Lower leg skin (tissue), 2 donors: ENCODE measurements around the gene STX7.

DNA sequence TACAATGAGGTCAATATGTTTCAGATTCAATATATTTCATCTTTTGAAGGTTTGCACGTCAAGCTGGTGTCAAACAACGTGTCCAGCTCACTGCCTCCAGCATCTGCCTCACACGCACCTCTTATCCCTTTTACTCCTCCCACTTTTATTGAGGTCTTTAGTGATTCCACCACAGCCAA is 783 bp upstream of the EPB41L2 start:
- PRO-cap = no peak
- RAMPAGE, long total RNA, 2 experiments = no peak in any of the 2 experiments

GRCh38 chr6:131524482-131525127 is 48.4 kb upstream of the ARG1 start:
- PRO-cap = no peak
- RAMPAGE, long total RNA, 2 experiments = no peak in any of the 2 experiments

GRCh38 chr6:131555940-131556413 is 17.0 kb upstream of the ARG1 start:
- PRO-cap = no peak
- RAMPAGE, long total RNA, 2 experiments = no peak in any of the 2 experiments

DNA sequence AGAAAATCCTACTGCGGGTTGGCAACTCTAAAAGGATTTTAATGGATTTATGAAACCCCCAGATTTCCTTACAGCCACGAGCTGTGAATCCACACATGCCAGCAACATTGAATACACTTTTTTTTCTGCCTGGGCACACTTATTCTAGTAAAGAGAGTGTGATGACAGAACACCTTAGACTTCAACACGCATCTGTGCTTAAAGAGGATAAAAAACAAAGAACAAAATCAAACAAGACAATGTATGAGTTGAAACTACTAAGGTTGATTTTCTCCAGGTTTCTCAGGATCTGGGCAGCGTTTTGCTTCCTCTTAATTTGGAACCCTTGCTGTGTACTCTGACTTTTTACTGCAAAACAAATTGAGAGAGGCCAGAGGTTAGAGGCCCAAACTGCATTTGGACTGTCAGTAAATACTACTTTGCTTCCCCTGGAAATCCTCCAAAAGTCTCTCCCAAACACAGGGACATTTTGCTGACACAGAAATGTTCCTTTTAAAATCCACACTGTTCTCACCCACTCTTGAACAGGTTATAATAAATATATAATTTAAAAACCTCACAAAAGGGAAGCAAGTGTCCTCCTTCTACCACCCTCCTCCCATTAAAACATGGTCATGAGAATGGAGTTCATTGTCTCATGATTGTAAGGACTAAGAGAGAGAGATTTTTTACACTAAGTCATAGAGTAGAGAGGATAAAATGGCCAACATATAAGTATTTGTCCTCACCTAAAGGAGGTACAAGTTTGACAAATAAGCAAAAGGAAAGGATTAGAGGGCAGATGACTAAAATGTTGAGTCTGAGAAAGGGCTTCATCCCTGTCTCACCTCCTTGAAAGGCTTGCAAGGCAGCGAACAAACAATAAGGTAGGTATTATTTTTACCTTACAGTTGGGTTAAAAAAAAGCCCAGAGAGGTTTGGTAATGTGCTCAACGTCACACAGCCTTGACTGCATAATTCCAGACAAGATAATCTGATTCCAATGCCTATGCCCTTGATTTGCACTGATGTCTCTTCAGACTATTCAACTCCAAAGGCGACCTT is 1.2 kb downstream of the ARG1 start:
- PRO-cap = no peak
- RAMPAGE, long total RNA, 2 experiments = no peak in any of the 2 experiments

- PRO-cap = no peak
- RAMPAGE, long total RNA, 2 experiments = no peak in any of the 2 experiments
These were observed 13.8 kb downstream of the ARG1 start for GRCh38 chr6:131586526-131587479.

DNA sequence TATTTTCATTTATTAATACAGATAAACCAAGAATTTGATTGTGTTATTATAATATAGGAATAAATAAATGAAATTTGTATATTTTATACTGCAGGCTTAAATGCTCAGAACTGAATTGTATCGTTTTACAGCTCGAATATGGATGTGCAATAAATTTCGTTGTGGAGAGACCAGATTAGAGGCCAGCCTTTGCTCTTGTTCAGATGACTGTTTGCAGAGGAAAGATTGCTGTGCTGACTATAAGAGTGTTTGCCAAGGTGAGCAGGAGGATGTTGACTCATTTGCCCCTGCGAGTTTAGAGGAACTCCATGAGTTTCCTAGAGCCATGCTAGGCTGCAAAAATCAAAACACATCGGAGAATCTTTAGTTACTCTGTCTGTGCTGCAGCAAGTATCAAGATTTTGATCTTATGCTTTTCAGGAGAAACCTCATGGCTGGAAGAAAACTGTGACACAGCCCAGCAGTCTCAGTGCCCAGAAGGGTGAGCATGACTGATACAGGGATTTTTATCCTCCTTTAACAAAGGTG is 15.4 kb downstream of the ENPP3 start:
- PRO-cap = no peak
- RAMPAGE, long total RNA, 2 experiments = no peak in any of the 2 experiments

DNA sequence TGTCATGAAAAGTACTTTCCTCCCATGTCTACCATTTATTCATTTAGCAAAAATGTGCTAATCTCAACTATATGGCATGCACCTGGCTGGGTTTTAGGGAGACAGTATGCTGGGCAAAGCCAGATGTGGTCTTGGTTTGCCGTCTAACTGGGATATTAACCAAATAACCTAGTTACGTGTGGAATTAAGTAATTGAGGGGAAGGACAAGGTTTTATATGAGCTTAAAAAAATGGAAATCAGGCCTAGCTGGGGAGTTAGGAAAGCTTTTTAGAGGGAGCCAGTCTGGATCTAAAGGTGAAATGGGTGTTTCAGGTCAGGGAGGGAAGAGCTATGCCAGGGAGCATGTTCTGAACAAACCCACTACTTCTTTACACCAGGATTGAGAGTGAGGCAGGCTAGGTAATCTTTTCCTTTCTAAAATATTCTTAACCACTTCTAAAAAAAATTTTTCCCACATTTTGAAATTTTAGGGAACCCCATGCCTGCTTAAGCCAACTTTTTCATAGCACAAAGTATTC is 41.4 kb downstream of the ENPP1 start:
- PRO-cap = no peak
- RAMPAGE, long total RNA, 2 experiments = no peak in any of the 2 experiments

DNA sequence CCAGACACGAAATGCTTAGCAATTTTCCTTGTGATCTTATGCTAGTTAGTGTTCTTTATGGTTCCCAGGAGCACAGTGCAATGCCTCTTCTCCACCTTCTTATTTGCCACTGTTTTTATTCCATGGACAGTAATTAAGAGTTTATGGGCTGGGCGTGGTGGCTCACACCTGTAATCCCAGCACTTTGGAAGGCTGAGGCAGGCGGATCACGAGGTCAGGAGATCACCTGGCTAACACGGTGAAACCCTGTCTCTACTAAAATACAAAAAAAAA is 55.6 kb downstream of the ENPP1 start:
- PRO-cap = no peak
- RAMPAGE, long total RNA, 2 experiments = no peak in any of the 2 experiments

DNA sequence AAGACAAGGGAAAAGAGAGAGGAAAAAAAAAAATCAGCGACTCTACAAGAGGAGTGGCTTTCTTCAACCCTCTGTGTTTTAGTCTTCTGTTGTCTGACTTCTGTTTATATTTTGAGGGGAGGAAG is 1.7 kb downstream of the CCN2 start:
- PRO-cap = bidirectional peak, plus-strand start outside the sequence, minus-strand start at position 80 of the sequence
- RAMPAGE, long total RNA, 2 experiments = no peak in any of the 2 experiments

- PRO-cap = no peak
- RAMPAGE, long total RNA, 2 experiments = no peak in any of the 2 experiments
These were observed 29.7 kb upstream of the CCN2 start for GRCh38 chr6:131980748-131981424.

DNA sequence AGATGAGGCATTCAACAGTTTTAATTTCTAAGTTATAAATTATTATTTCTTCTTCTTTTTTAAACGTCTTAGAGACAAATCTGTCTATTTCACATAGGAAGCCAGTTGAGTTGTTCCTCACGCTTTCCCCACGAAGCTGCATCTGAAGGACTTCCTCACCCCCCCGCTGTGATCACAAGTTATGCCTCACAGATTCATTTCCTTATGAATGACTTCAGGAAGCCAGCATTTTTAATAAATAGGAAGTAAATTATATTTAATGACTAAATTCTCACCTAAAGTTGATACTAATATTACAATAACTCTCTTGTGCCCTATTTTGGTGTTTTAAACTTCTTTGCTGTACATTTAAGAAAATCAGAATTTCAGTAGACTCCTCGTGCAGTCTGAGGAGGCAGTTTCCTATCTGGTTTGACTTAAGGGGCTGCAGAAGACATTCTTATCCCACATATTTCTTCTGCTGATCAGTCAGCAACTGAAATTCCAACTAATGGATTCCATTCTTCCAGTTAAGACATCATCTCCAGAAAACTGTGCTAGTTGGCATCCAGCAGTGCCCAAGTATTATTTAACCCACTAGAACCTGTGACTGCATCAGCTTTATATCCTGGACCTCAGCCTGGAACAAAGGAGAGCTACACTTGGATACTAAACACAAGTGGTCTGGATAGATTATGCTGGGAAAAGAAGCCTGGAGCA is 182.7 kb upstream of the CCN2 start:
- PRO-cap = unidirectional peak, minus-strand start at position 144 of the sequence
- RAMPAGE, long total RNA, 2 experiments = no peak in any of the 2 experiments

- PRO-cap = no peak
- RAMPAGE, long total RNA, 2 experiments = no peak in any of the 2 experiments
These were observed 52.5 kb downstream of the STX7 start for GRCh38 chr6:132460299-132461024.

GRCh38 chr6:132512324-132513411 is at the start of gene STX7:
Gene STX7 (minus strand): TSS chr6:132513116.
- PRO-cap = unidirectional peak, plus-strand start at chr6:132512623; bidirectional peak, plus-strand start at chr6:132512890, minus-strand start at chr6:132512776; bidirectional peak, plus-strand start at chr6:132513264, minus-strand start at chr6:132513096
- RAMPAGE, long total RNA, 2 experiments = start-site peak on the minus strand in 2 of 2 experiments, at chr6:132513069-132513107 at its widest, 262 to 268 reads per replicate

GRCh38 chr6:132596047-132596521 is 6.5 kb upstream of the TAAR5 start:
- PRO-cap = no peak
- RAMPAGE, long total RNA, 2 experiments = no peak in any of the 2 experiments

DNA sequence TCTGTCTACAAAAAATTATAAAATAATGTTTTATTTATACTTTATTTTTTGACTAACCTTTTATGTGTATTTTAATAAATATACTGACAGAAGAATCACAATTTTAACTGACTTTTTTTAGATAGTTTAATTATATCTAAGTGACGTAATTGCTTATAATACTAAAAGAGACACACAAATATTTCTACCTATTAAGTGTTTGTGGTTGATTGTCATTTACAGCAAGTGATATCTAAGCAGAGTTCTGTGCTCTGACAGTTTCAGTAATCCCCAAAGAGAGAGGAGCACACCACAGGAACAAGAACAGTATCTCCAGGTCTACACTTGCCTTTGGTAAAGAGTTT is 183.1 kb upstream of the EYA4 start:
- PRO-cap = no peak
- RAMPAGE, long total RNA, 2 experiments = no peak in any of the 2 experiments

DNA sequence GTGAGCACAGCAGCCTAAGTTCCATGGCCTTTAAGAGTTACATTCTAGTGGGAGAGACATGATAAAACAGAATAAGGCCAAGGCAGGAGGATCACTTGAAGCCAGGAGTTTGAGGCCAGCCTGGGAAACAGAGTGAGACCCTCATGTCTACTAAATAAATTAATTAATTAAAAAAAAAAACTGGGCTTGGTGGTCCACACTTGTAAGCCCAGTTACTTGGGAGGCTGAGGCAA is 75.7 kb upstream of the EYA4 start:
- PRO-cap = no peak
- RAMPAGE, long total RNA, 2 experiments = no peak in any of the 2 experiments

DNA sequence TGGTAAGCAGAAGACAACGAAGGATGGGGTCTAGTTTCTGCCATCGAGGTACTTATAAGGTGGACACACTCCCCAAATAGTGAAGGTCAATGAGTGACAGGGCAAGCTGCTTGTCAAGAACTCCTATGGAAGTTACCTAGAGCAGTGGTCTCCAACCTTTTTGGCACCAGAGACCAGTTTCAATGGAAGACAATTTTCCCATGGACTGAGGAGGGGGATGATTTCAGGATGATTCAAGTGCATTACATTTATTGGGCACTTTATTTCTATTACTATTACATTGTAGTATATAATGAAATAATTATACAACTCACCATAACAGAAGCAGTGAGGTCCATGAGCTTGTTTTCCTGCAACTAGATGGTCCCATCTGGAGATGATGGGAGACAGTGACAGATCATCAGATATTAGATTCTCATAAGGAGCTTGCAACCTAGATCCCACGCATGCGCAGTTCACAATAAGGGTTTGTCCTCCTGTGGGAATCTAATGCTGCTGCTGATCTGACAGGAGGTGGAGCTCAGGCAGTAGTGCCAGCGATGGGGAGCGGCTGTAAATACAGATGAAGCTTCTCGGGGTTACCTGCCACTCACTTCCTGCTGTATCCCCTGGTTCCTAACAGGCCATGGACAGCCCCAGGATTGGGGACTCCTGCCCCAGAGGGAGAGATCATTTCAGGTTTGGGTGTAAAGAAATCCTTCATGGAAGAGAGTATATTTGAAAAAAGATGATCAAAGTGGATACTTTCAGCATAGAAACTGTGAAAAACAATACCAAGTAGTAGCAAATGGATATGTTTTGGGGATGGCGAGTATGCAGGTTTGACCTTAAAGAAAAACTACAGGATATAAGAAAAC is 139.5 kb upstream of the TCF21 start:
- PRO-cap = no peak
- RAMPAGE, long total RNA, 2 experiments = no peak in any of the 2 experiments

DNA sequence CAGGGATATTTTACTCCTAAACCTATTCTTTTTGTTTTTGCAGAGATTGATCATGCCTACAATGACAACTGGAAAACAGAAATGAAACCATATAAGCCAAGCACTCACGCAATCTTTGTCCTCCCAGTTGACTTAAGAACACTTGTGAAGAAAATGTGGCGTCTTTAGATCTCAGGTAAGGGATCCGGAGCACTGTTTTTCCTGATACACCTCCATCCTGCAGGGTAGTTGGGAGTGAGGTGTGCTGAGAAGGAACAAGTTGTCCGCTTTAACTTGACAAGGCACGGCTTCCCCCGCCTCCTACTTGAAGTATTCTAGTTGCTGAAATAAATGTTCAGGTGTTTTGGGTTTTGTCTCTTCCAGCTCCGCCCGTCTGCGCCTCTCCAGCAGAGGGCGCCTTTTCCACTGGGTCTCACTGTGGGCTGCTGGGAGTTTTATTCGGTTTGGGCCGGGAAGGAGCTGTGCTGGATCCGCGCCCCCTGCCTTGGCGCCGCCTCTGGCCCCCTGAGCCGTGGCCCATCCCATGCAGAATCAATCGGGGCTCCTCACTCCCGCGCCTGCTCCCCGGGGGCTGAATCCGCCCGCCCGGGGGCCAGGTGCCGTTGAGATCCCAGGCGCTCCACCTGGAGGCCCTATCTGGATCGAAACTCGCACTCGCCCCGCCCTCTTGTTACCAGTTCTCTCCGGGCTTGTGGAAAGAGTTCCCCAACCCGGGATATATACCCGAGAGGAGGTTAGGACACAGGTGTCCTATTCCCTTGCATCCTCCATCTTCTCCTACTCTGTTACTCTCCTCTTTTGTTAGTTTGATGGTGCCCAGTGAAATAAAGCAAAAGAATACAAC is 51.1 kb upstream of the TCF21 start:
- PRO-cap = no peak
- RAMPAGE, long total RNA, 2 experiments = no peak in any of the 2 experiments

- PRO-cap = no peak
- RAMPAGE, long total RNA, 2 experiments = no peak in any of the 2 experiments
These were observed 35.7 kb downstream of the TBPL1 start for GRCh38 chr6:133988605-133989301.

DNA sequence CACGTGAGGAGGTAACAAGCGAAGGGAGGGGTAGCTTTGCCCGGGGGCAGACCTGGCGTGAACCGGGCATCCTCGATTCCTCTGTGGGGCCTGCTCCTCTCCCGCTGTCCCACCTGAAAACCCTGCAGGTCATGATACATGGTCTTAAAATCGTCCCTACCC is 123.5 kb upstream of the SLC2A12 start:
- PRO-cap = no peak
- RAMPAGE, long total RNA, 2 experiments = no peak in any of the 2 experiments